Fibroblast of villous mesenchyme (primary cell): ENCODE measurements around a stretch of chr4.

- CAGE, long polyA plus RNA, result no peak
Measured at GRCh38 chr4:10071153-10071922, 45.3 kb downstream of the WDR1 start.

- CAGE, long polyA plus RNA, result no peak
Measured at GRCh38 chr4:10077908-10078265, 38.7 kb downstream of the WDR1 start.

DNA sequence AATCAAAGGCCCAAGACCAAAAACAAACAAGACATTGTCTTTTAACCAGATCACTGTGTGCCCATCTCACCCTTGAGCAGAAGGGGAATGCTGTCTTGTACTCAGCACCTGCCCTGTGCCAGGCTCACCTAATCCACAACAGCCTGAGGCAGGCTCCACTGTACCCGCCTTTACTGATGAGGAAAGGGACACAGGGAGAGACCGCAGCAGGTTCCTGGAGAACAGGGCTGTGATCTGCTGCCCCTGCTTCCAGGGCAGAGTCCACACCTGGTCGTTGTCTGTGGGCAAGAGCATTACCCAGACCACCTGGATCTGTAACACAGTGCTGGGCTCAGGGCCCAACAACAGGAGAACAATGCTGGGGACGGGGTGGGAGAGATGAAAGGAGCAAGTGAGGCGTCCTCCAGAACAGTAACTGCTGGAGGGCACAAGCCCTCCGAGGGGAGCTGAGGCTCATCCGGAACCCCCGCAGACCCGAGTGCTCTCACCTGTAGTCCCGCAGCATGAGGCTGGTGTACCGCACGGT lies 34.0 kb downstream of the WDR1 start:
- CAGE, long polyA plus RNA, result no peak

DNA sequence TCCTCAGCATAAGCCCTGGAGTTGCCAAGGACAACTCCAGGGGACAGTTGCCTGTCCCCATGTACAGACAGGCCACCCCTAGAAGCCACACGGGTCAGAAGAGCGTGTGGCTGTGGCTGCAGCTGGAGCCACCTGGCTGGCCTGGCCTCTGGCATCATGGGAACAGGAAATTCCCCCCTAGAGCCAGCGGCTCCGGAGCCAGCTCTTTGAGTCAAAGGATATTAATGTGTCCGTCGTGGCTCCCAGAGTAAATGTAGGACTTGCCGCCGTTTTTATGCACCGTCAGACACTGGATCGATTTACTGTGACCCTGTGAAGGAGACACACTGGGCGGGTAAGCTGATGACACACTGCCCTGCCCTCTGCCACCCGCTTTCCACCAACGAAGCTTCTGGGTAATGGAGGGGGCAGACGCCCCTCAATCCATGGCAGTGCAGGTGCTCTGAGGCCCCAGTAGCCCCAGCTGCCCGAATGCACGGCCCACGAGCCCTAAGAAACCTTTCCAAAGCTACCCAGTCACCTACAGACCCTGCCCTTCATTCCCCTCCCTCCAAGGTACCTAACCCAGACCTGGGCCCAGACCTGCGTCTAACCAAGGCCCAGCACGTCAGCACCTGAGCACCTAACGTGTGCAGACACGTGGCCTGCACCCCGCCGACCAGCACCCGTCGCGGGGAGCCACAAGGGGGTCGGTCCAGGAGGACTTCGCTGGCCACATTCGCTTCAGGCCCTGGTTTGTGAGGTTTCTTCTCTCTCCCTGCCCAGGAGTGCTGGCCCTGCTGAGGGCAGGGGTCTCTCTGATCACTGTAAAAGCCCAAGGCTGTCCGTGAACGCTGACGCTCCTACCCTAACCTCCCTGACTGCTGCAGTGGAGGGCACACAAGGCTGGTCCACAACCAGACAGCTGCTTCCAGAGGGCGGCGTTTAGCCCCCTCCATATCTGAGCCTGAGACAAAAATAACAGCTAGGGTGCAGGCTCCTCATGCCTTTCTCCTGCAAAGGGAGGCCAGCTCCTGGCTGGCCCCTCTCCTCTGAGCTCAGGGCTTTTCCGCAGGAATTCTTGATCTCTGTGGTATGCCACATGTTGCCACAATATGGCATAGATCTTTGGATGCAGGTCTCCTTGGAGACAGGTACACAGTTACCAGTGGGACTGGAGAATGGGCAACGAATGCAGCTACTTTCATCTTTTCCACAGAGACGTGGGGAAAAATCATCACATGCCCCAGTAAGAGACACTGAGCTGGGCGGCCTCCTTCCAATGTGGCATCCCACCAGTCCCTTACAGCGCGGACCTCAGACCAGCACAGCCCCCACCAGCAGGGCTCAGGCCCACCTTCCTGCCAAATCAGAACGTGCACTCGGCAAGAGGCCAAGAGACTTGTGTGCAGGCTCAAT lies 31.9 kb downstream of the WDR1 start:
- CAGE, long polyA plus RNA, result no peak

DNA sequence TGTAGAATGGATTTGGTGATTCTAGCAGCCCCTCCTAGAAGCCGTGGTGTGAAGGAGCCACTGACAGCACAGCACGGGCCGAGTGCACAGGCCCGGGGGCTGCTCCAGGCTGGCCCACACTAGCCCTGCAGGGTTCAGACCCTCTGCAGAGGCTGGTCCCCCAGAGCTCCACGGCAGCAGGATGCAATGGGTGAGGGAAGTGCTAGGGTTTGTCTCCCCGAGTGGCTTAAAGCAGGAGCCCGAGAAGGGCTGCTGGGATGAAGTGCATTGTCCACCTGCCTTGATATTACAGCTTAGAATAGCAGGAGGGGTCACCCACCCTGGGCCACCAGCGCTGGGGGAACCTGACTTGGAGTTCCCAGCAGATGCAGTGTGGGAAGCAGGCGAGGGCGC lies 30.1 kb downstream of the WDR1 start:
- CAGE, long polyA plus RNA, result no peak

DNA sequence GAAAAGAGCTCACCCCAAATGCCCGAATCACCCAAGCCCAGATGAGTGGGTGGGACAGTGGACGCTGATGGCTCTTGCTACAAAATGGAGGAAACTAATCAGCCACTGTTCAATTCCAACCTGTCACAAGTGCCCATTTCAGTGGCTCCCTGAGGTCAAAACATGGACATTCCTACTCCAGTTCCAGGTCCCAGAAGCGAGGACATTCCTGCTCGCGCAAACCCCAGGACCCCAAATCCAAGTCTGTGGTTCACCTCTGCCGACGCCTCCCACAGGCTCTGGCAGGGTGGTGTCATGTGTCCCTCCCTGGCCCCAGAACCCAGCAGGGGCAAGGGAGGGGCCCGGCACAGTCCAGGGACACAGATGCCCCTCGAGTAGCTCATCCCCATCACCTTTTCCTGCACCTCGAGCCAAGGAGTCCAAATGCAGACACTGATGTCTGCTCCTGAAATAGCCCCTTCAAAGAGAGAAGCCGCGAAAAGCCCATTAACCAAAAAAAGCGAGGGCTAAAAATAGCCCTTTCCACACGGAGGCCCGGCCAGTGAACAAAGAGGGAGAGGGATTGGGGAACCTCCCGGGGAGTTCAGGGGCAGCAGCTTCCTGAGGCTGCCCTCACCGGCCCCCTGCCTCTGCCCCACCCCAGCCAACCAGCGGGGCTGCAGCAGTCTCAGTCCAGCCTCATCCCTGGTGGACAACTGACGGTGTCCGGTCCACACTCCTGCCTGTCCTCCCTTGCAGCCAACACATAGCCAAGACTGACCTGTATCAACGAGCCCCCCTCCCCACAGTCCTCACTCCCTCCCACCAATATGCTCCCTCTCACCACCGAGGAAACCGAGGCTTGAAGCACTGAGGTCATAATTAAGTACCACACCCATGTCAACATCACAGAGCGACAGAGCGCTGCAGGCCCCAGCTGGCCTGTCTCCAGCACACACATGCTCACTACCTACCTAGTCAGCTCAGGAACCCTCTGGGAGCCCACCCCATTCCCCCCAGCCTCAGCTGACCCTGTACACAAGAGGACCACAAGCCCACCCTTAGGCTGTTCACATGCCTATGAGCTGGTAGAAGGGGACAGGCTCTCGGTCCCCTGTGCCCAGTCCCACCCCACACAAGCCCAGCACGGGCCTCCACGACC lies 24.0 kb downstream of the WDR1 start:
- CAGE, long polyA plus RNA, result no peak

DNA sequence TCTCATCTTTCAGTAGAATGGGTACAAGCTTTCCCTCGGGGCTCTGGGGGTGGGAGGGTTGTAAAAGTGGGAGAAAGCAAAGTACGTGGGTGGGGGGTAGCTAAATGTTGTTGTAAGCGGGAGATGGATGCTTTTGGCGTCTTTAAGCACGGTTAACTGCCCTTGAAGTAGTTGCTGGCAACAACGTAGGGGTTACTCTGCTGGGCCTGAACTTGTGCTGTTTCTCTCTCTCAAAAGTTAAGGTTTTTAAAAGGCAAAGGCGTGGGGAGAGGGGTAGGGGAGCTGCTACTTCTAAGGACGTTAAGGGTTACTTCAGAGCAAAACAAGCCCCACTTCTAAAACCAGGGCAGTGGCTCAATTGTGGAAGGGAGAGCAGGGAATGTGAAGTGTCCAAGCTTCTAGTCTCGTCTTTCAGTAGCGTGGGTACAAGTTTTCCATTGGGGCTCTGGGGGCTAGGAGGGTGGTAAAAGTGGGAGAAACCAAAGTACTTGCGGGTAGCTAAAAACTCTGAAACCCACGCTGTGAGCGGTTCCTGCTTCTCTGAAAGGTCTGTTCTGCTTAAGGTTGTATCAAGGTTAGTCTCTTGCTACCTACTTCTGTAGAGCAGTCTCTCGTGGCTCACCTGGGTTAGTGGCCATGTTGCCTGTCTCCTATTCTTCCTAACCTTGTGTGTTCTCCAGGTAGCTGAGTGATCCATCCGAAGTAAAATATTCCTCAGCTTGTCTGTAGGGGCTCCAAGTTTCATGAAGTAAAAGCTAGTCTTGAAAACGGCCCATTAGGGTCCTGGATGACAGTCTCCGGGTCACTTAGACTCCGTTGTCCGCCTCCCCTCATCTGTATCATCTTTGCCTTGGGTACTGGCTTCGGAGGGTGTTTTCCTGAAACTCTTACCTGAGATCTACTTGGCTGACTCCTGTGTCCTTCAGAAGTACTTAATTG lies 1.7 kb upstream of the WDR1 start:
- CAGE, long polyA plus RNA, result no peak

- CAGE, long polyA plus RNA, result no peak
Measured at GRCh38 chr4:10173308-10173906, 56.8 kb upstream of the WDR1 start.

- CAGE, long polyA plus RNA, result no peak
Measured at GRCh38 chr4:10174216-10174724, 57.7 kb upstream of the WDR1 start.

GRCh38 chr4:11468746-11469298 lies 40.1 kb upstream of the HS3ST1 start:
- CAGE, long polyA plus RNA, result no peak

- CAGE, long polyA plus RNA, result no peak
Measured at GRCh38 chr4:11489295-11489705, 60.6 kb upstream of the HS3ST1 start.

DNA sequence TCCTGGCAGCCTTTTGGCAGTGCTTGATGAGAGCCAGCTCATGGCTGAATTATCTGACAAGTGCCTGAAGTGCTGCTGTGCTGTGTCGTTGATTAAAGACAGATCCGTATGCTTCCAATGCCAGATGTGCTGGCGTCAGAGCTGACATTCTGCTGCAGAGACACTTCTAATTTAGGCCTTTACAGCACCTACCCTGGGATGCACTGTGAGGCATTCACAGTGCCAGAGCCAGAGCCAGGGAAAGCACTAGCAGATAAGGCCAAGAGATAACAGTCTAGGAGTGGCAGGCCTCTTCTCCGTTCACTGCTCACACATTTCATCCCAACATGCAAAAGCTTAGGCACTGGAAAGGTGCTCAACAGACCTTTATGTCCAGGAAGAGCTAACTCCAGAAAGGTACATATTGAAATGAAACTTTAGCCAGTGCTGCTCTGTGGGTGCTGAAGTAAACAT lies 995.4 kb downstream of the RAB28 start:
- CAGE, long polyA plus RNA, result no peak

DNA sequence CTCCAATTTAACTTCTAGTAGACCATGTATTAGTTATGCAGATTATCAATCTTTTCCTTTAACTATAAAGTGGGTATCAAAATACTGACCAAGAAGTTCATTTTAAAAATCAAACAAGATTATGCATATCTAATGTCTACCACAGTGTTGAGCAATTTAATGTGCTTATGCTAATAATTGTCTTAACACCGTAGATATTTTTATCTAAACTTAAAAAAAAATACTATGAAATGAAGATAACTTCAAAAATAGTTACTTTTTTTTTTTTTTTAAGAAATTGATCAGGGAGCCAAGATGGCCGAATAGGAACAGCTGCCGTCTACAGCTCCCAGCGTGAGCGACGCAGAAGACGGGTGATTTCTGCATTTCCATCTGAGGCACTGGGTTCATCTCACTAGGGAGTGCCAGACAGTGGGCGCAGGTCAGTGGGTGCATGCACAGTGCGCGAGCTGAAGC lies 581.0 kb downstream of the RAB28 start:
- CAGE, long polyA plus RNA, result no peak

- CAGE, long polyA plus RNA, result no peak
Measured at GRCh38 chr4:12912037-12912372, 572.1 kb downstream of the RAB28 start.

DNA sequence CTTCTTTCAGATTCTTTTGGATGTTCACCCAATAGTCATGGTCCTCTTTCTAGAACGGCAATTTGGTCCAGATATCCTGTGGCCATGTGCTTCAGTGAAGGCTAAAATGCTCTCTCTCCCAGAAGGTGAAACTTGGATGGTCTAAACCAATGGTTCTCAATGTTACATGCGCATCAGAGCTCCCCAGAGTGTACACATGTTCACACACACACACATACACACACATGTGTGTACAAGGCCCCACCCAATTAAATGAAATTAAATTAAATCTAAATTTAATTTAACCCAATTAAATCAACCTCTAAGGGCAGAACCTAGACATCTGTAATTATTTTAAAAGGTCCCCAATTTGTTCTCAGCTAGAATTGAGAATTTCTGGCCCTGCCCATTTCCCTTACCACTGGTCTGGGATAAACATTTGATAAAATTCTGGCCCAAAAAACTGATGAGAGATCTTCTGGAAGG lies 127.3 kb downstream of the RAB28 start:
- CAGE, long polyA plus RNA, result no peak

DNA sequence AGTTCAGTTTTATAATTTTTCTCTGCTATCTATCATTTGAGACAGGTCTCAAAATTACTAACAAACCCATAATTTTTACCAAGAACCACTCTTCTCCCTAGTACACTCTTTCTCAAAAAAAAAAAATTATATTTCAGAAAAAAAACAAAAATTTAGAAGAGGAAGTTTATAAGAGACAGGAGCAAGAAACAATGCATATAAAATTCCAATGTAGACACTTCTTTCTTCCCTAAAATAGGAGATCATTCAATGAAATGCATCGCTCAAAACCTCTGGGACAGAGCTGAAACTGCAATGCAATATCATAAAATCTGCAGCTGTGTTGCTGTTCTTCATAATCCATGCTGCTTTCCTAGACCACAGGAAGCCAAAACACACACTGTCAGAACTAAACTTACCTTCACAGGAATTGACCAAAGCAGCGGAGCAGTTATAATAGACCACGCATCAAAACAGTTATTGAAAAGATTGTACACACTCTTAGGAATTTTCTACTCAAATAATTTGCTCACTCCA lies 24.5 kb downstream of the RAB28 start:
- CAGE, long polyA plus RNA, result no peak

- CAGE, long polyA plus RNA, result no peak
Measured at GRCh38 chr4:13531128-13531690, 13.1 kb downstream of the NKX3-2 start.

GRCh38 chr4:13588509-13589405 lies 38.8 kb downstream of the BOD1L1 start:
- CAGE, long polyA plus RNA, result no peak

- CAGE, long polyA plus RNA, result no peak
Measured at GRCh38 chr4:13590368-13590612, 37.2 kb downstream of the BOD1L1 start.

- CAGE, long polyA plus RNA, result no peak
Measured at GRCh38 chr4:13654517-13654839, 27.0 kb upstream of the BOD1L1 start.